AG04450 (cell line): ENCODE measurements around a stretch of chr7.

- CAGE, long polyA plus RNA = no peak
- RRBS = no CpG with 5 or more reads among the region's 11 CpGs
These were observed 23.7 kb downstream of the BLVRA start for GRCh38 chr7:43781948-43782829.

GRCh38 chr7:43792464-43793031, 34.1 kb downstream of the BLVRA start:
- CAGE, long polyA plus RNA = no peak
- RRBS = no CpG with 5 or more reads among the region's 6 CpGs

DNA sequence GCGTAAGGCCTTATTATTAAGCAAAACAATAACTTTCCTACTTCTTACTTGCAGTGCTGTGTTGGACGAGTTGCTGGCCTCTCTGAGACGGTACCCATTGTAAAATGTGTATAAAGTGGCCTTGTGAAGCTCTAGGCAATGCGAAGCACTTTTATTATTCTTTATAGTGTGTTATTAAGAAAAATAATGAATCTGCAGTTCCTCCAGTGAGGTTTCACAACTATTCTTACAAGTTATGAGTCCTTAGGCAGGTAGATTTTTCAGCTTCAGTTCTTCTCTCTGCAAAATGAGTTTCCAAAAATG, 519 bp upstream of the URGCP start:
- CAGE, long polyA plus RNA = no peak
- RRBS = no CpG with 5 or more reads among the region's 4 CpGs

DNA sequence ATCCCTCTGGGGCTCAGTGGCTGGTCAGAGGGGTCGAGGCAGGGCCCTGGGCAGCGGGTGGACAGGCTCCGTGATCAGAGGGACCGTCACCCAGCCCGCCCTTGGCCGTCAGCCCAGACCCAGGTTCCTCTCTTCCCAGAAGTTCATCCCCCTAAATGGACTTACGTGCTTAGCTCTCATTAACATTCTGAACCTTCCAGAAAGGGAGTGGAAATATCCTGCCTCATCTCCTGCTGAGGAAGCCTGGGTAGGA, 22.7 kb upstream of the SPDYE1 start:
- CAGE, long polyA plus RNA = no peak
- RRBS = no CpG with 5 or more reads among the region's 7 CpGs

GRCh38 chr7:43977387-43978075, 20.2 kb upstream of the SPDYE1 start:
- CAGE, long polyA plus RNA = no peak
- RRBS = no CpG with 5 or more reads among the region's 7 CpGs

- CAGE, long polyA plus RNA = no peak
- RRBS = 3% methylated on average over 5 of the region's 69 CpGs
These were observed 21.3 kb downstream of the SPDYE1 start for GRCh38 chr7:44018674-44019631.

DNA sequence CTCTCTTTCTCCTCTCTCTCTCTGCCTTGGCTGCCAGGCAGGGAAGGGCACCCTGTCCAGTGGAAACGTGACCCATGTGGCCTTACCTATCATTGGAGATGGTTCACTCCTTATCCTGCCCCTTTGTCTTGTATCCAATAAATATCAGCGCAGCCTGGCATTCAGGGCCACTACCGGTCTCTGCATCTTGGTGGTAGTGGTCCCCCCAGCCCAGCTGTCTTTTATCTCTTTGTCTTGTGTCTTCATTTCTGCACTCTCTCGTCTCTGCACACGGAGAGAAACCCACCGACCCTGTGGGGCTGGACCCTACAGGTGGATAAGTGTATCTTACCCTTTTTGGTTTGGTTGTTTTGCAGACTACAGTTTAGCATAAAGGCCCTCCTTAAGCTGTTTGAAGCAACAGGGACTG, 23.0 kb downstream of the SPDYE1 start:
- CAGE, long polyA plus RNA = no peak
- RRBS = no CpG with 5 or more reads among the region's 6 CpGs

DNA sequence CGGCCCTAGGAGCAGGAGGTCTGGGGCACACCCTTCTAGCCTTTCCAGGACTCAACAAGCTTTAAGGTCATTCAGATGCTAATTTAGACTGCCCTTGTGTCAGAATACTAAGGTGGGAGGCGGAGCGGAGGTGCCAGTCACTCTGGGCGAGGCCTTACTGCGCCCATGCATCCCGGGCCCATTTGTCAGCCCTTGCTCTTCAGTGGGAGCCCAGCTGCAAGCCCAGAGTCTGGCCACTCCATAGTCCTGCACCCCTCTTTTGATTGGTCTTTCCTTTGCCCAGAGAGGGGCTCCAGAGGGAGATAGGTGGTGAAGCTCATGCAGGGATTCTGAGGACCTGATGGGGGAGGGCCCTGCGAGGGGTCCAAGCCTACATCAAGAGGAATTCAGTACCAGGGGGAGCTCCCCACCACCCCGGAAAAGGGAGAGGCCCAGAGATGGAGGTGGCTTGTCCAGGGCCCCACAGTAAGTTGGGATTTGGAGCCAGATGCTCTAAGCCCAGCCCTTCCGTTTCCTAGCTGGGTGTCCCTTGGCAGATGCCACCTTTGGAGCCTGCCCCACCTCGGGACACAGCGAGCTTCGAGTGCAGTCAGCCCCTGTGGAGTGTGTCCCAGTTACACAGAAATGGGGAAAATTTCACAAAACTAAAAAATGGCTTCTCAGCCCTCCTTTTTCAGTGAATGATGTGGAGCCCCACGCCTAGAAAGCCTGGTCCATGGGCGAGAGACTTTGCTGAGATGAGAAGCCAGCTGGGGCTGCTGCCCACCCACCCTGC, 1.1 kb downstream of the PGAM2 start:
- CAGE, long polyA plus RNA = no peak
- RRBS = no CpG with 5 or more reads among the region's 14 CpGs

DNA sequence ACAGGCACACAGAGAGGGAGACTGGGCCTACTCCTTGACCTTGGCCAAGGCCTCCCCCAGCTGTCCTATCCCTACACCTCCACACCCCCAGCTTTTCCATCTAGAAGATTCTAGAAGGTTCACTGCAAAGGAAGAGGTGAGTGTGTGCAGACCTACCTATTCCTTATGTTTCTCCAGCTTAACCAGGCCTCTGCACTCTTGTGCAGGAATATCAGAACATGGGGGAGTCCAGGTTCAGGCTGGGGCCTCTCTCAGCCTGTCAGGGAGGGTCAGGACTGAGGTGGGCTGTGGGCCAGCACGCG, 8.5 kb upstream of the POLD2 start:
- CAGE, long polyA plus RNA = no peak
- RRBS = no CpG with 5 or more reads among the region's 2 CpGs

DNA sequence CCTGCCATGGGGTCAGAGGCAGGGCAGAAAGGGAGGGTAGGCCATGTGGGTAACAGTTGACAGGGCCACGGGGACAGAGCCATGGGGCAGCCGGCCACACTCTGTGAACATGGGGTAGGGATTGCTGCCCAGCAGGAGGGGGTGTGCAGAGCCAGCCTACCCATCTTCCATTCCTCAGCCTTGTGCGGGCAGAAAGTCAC, 18.1 kb upstream of the MYL7 start:
- CAGE, long polyA plus RNA = no peak
- RRBS = no CpG with 5 or more reads among the region's 3 CpGs

GRCh38 chr7:44320659-44321554, 4.5 kb downstream of the CAMK2B start:
- CAGE, long polyA plus RNA = no peak
- RRBS = 10% methylated on average over 2 of the region's 18 CpGs

GRCh38 chr7:44381009-44381486, 55.7 kb upstream of the CAMK2B start:
- CAGE, long polyA plus RNA = no peak
- RRBS = no CpG with 5 or more reads among the region's 2 CpGs

- CAGE, long polyA plus RNA = no peak
- RRBS = no CpG with 5 or more reads among the region's 1 CpG
These were observed 58.6 kb upstream of the CAMK2B start for GRCh38 chr7:44384067-44384266.

GRCh38 chr7:44535926-44536410, 5.2 kb downstream of the NPC1L1 start:
- CAGE, long polyA plus RNA = no peak
- RRBS = no CpG with 5 or more reads among the region's 15 CpGs

DNA sequence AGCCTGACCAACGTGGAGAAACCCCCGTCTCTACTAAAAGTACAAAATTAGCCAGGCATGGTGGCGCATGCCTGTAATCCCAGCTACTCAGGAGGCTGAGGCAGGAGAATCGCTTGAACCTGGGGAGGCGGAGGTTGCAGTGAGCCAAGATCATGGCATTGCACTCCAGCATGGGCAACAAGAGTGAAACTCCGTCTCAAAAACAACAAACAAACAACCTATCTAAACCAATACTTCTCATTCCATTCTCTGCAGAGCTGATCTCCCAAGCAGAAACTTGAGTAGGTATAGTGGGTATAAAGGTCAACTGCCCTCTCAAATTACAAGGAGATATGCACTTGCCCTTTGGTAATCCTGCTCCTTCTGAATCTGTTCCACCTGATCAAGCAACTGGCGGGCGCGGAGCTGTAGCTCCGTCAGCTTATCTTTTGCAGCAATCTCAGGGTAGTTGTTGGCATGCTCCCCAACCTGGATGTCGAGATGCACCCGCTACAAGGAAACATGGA, 1.2 kb downstream of the TMED4 start:
- CAGE, long polyA plus RNA = no peak
- RRBS = no CpG with 5 or more reads among the region's 12 CpGs

- CAGE, long polyA plus RNA = no peak
- RRBS = no CpG with 5 or more reads among the region's 13 CpGs
These were observed 867 bp upstream of the OGDH start for GRCh38 chr7:44605624-44605895.

DNA sequence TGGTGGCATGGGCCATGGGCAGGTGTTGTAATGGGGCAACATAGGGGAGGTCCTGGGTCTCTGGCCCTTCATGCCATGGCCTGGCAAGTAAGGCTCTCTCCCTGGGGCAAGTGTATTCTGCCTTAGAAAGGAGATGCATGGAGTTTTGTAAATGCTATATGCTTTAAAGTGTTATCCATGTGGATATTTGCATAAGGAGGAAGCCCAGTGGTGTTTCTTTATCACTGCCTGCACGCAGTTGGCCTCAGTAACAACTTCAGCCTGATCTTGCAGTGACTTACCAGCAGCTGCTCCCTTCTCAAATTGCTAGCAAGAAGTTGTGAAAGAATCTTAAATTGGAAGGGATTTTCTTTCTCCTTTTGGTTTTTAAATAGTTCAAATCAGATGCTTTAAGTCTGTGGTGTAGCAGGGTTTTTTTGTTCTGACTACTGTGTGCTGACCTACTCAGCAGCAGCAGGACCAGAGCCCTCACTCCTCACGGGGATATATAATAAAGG, 40.0 kb downstream of the OGDH start:
- CAGE, long polyA plus RNA = no peak
- RRBS = no CpG with 5 or more reads among the region's 2 CpGs

DNA sequence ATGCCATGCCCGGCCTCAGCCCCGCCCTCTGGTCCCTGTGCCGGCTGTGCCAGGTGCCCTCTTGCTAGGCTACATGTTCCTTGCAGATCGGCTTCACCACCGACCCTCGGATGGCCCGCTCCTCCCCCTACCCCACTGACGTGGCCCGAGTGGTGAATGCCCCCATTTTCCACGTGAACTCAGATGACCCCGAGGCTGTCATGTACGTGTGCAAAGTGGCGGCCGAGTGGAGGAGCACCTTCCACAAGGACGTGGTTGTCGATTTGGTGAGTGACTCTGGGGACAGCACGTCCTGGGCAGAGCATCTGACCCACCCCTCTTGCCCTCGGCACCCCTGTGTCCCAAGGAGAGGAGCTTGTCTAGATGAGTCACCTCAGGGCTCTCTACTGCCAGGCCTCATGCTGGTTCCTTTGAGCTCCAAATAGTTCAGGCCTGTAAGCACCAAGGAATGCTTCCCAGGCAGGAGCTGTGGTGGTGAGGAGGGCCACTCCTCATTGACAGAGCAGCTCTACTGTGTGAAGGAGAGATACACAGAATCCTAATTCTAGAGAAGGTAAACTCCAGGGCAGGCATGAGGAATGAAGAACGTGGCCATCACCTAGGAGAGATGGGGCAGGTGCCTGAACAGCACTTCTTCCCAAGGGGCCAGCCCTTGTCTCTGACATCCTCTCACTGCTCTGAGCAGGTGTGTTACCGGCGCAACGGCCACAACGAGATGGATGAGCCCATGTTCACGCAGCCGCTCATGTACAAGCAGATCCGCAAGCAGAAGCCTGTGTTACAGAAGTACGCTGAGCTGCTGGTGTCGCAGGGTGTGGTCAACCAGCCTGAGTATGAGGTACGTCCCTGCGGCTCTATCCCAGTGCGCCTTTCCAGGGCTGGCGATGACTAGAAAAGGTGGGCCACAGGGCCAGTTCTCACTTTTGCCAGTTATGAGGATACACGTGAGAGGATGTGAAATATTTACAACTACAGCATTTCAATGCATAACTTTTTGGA, 54.6 kb upstream of the ZMIZ2 start:
- CAGE, long polyA plus RNA = no peak
- RRBS = no CpG with 5 or more reads among the region's 33 CpGs

- CAGE, long polyA plus RNA = no peak
- RRBS = no CpG with 5 or more reads among the region's 13 CpGs
These were observed 10.8 kb downstream of the ZMIZ2 start for GRCh38 chr7:44759280-44759952.

GRCh38 chr7:44867134-44867793, 18.1 kb downstream of the PURB start:
- CAGE, long polyA plus RNA = no peak
- RRBS = no CpG with 5 or more reads among the region's 3 CpGs